ENCODE measurements around the gene MRPS14.

GRCh38 chr1:173856107-173856915, 11.9 kb upstream of the ZBTB37 start:
- PRO-cap = no peak

DNA sequence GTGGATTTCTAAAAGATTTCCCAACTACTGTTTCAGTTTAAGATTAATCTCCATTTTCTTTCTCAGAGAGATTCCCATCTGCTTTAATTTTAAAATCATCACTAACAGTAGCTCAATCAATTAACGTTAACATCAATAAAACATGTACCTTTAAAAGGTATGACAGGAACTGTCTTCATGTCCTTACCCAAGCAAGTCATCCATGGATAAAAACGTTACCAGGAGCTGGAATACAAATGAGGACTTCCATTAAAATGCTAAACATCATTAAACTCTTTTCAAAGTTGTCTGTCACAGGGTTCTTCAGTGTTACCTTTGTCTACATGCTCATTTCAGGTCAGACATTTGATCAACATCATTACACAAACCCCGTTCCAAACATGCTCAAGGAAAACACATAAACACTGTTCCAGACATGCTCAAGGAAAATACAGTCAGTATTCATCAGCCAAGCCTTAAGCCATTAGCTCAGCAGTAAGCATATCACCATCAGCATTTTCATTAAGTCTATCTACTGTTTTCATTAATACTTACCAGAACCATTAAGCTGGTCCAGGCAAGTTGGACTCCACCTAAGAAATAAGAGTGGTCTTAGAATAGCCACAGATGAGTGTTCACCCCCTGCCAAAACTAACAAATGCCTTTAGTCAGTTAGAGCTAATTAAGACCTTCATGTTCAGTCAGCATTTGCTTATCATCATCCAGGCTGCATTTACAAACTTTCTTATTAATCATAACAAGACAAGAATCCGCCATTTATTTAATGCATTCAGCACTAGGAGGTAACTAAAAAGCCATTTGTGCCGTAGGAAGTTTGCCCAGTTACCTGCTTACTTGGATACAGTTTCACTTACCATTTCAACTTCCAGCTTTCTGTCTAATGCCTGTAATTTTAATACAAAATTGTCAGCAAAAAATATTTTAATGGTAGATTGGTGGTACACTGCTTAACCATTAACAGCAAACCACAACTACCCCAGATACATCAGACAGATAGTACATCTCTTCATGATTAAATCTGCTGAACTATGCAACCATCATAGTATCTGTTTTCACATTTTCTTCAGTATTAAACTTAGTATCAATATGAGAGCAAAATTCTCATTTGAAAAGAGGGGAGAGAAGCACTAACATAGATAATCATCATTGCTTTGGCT, 2.5 kb upstream of the ZBTB37 start:
- PRO-cap = no peak

DNA sequence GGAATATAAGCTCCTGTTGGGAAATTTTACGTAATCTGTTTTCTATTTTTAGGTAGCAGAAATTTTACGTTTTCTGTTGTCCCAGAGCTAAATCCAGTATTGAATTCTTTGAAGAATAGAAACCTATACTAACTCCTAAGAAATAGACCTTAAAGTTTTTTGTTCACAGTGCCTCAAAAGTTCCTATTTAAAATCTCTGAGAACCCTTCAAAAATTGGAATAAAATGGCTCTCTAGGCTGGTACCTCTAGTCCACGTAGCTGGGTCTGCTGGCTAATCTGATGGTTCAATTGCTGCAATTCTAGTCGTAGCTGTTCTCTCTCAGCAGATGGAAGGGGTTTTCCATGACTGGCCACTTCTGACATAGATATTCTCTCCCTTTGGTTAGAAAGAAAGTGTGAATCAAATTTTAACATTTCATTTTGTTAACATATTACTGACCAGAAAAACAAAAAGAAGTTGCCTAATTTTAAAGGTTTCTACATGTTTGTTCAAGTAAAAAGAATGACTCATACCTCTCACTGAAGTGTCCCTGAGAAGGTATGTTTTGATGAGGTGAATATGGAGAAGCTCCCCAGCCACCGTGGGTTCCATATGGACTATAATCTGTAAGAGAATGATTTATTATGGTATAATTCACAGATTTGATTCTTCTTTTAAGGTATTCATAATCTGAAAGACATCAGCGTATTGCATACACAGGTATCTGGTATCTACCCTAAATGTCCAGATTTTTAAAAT, 29.3 kb upstream of the SERPINC1 start:
- PRO-cap = no peak

GRCh38 chr1:173947184-173947810, 30.2 kb upstream of the SERPINC1 start:
- PRO-cap = no peak

- PRO-cap = no peak
Measured at GRCh38 chr1:174239581-174239924, 80.2 kb downstream of the RABGAP1L start.

DNA sequence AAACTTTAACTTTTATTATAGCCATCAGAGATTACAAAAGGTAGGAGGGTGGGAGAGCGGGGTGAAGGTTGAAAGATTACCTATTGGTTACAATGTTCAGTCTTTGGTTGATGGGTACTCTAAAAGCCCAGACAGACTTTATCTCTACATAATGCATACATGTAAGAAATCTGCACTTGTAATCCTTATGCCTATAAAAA, 111.0 kb downstream of the RABGAP1L start:
- PRO-cap = no peak

GRCh38 chr1:174297294-174298181, 138.2 kb downstream of the RABGAP1L start:
- PRO-cap = no peak

GRCh38 chr1:174427833-174428489, 19.8 kb upstream of the GPR52 start:
- PRO-cap = no peak

DNA sequence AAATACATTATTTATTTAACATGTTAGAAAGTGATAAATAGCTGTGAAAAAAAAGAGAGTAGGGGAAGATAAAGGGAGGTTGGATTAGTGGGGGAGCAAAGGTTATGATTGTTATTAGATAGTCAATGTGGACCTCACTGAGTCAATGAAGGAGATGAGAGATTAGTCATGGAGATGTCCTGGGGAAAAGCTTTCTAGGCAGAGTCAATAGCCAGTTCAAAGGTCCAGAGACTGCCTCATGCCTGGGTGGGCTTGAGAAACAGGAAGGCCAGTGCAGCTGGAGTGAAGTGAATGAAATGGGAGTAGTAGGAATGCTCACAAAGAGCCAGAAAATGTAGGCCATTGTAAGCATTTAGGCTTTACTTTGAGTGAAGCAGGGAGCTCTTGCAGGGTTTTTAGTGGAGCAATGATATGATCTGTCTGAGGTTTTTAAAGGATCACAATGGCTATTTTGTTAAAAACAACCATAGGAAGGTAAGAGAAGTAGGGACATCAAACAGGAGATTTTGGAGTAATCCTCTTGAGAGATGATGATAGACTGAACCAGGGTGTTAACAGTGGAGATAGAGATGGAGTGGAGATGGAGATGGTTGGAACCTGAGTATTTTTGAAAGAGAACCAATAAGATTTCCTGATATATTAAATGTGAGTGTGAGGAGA, 186.9 kb upstream of the CACYBP start:
- PRO-cap = no peak

DNA sequence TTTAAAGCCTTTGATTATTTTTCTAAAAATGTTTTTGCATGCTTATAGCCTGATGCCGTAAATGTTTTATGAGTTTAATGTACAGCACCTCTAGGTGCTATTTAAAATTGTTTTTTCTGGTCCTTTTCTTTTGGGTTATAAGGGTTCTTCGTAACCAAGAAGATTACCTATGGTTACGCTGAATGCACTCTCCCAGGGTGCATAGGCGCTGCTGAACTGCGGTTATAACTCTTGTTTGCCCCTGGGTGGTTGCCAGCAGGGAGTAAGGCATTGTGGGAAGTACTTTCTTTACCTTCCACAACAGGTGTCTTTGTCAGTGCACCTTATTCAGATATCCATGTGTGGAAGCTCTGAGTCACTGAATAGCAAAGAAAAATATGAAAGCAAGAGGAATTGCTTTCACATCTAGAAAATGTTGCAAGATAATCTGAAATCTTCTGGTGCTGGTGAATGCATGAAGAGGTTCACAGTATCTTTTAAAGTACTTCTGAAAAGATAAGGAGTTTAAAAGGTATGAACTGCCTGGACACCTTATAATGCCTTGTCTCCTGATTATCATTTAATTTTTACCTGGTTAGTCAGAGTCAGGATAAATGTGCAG, 124.4 kb upstream of the CACYBP start:
- PRO-cap = unidirectional peak, minus-strand start at position 218 of the sequence

GRCh38 chr1:174954000-174954449, 45.7 kb upstream of the CACYBP start:
- PRO-cap = no peak

DNA sequence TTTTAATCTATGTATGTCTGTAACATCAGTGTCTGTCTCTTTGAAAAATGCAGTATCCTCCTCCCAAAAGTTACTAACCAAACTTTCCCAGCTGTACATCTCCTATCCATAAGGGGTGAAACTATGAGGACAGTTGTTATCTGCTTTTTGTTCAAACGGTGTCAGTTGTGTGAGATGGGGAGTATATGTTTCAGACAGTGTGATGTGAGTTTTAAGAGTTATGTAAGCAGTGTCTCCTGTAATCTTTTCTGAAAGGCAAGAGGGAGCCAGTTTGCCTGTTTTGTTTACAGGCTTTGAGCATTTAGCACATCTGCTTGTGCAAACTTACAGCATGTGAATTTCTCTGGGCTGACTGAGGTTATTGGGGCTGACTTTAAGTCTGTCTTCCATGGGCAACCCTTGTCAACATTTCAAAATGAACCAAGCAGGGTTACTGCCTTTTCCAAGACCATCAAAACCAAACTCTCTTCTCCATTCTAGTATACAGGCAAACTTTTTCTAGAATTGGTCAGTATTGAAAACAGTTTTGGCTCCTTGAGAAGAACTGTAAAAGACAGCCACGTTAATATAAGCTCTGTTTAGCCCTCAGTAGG, 34.7 kb upstream of the CACYBP start:
- PRO-cap = no peak

DNA sequence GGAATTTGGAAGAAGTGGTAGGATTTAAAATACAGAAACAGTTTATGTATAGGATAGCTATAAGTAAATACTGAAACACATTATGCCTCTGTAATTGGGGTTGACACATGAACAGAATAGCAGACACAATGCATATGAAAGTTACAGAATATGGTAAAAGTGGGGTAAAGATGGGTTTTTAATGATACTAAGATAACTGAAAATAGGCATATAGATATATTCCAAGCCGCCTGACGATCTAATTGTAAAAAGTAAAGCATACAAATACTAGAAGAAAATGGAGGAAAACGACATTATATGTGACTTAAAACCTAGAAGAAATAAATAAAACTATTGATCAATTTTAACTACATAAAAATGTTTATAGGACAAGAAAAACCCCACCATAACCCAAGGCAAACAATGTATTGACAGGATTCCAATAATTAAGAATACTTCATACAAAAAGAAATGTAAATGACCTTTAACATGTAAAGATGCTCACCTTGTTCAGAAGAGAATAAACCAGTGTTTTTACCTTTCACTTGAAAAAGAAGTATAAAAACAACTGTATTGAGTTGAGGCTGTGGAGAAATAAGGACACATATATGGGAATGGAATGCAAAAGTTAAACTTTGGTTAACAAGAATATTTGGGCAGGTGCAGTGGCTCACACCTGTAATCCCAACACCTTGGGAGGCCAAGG, 11.6 kb downstream of the CACYBP start:
- PRO-cap = no peak

DNA sequence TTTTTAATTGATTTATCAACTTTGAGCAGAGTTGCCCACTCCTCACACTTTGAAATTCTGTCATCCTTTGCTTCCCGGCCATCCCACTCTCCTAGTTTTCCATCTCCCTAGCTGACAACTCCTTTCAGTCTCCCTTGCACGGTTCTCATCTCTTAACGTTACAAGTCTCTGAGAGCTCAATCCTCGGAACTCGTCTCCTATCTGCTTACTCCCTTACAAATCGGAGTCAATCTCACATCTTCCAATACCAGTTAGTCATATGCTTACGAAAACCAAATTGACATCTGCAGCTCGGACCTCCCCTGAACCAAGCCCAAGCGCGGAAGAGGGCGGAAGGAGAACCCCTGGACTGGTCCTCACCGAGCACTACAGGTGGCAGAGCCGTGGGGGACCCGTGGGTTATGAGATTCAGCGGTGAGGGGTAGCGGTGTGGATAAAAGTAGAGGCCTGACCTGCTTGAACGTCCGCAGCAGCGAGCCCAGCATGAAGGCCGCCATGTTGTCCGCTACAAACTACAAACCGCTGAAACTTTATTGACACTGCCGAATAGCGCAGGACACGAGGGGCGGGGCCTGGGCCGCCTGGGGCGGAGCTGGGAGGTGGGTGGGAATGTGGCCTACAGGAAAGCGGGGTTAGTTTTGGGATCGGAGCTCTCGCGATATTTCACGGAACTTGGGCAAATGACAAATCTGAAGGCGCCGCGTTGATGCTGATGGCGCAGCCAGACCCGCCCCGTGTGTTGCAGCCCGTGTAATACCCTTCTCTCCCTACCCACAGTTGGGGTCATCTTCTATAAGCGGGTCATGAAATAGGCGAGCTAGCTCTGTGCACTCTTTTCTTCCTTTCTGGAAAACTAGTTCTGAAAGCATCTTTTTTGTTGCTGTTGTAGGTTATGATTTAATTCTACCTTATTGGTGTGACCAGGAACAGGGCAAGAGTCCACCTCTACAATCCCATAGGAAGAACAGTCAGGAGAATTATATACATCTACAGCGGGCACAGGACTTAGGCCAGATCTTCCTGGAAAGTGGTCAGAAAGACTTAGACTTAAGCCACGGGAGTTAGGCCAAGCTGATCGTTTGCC, at the start of gene MRPS14:
MRPS14 (minus strand) TSS at position 514 of the 1,084 bp plus-strand sequence.
- PRO-cap = bidirectional peak, plus-strand start at position 701 of the sequence, minus-strand start at position 514 of the sequence

DNA sequence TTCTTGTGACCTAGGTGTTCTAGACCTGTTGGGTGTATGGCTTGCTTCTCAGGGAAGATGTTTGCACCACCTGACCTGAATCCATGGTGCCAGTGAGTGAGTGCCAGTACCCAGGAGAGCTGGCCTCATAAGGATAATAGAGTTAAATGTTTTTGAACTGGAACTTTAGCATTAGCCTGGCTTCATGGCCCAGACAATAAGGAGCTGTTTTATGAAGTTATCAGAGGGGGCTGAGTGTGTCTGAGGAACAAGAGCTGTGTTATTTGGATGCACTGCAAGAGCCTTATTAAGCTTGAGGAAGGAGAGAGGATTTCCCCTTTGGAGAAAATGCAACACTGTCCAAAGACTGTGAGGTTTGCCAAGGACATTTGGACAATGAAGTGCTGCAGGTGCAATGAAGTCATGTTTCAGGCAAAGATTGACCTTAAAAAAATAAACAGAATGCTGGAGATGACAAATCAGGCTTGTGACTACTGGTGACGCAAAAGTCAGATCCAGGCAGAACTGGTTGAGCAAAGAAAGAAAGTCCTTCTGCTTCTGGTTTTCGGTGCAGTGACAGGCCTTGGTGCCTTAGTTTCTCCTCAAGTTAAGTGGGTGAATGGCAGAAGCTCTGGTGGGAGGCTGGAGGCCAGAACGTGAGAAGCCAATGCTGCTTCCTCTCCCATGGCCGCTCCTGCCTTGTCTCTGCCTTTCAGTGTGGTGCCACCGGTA, 125.2 kb upstream of the KIAA0040 start:
- PRO-cap = no peak

DNA sequence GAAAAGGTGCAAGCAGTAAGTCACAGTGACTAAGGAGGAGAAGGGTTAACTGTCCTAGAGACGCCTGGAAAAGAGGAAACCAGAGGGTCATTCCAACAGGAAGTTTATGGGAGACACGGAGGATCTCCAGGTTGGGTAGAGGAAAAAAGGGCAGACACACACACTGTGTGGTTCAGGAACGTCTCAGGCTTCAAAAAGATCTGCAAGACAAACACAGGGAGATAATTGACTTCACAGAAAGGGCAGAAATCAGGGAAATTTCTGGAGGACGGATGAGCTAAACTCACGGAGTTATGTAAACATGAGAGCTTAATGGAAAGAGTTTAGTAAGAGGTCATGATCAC, 96.4 kb upstream of the TNR start:
- PRO-cap = no peak

DNA sequence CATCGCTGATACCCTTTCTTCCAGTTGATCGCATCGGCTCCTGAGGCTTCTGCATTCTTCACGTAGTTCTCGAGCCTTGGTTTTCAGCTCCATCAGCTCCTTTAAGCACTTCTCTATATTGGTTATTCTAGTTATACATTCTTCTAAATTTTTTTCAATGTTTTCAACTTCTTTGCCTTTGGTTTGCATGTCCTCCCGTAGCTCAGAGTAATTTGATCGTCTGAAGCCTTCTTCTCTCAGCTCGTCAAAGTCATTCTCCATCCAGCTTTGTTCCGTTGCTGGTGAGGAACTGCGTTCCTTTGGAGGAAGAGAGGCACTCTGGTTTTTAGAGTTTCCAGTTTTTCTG, 200.0 kb downstream of the COP1 start:
- PRO-cap = no peak

GRCh38 chr1:176058559-176059238, 148.4 kb downstream of the COP1 start:
- PRO-cap = no peak

GRCh38 chr1:176692623-176693086, 229.7 kb downstream of the PAPPA2 start:
- PRO-cap = no peak

- PRO-cap = no peak
Measured at GRCh38 chr1:178057176-178057789, 36.6 kb upstream of the RASAL2 start.